Colon Carcinoma Metastatic in the Lung (tissue), 2 donors: ENCODE data around the genes TNFSF14, C3 and MBD3L2.

- PRO-cap, 2 experiments, result no peak in any of the 2 experiments
Measured at GRCh38 chr19:6462122-6462705, 1.9 kb upstream of the CRB3 start.

GRCh38 chr19:6517810-6518532, 12.9 kb upstream of the TNFSF9 start:
- PRO-cap, 2 experiments, result no peak in any of the 2 experiments

GRCh38 chr19:6528800-6529150, 2.1 kb upstream of the TNFSF9 start:
- PRO-cap, 2 experiments, result peak in 1 of 2 experiments; most common minus-strand start chr19:6528954 (in 1)

GRCh38 chr19:6600746-6600945, 9.7 kb upstream of the CD70 start:
- PRO-cap, 2 experiments, result no peak in any of the 2 experiments

GRCh38 chr19:6669950-6670534, at the start of gene TNFSF14:
TSS of gene TNFSF14 (minus strand) at chr19:6670160.
- PRO-cap, 2 experiments, result no peak in any of the 2 experiments

GRCh38 chr19:6681921-6682536, 12.1 kb upstream of the TNFSF14 start:
- PRO-cap, 2 experiments, result no peak in any of the 2 experiments

DNA sequence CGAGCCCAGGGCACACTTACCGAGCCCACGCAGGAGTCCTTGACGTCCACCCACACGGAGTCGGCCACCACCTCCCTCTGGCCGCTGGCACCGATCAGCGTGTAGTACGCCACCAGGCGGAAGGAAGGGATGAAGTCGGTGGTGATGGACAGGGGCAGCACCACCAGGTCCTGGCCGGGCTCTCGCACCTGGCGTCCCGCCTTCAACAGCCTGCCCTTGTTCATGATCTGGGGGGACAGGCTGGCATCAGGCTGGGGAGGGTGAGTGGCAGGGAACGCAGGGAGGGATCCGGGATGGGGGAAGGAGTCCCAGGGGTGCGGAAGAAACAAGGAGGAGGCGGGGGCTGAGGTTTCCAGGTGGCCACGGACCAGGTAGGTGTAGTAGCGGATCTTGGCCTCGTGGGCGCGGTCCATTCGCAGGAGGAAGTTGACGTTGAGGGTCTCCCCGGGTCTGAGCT, 9.8 kb downstream of the C3 start:
- PRO-cap, 2 experiments, result no peak in any of the 2 experiments

- PRO-cap, 2 experiments, result no peak in any of the 2 experiments
Measured at GRCh38 chr19:6716906-6717614, 3.4 kb downstream of the C3 start.

DNA sequence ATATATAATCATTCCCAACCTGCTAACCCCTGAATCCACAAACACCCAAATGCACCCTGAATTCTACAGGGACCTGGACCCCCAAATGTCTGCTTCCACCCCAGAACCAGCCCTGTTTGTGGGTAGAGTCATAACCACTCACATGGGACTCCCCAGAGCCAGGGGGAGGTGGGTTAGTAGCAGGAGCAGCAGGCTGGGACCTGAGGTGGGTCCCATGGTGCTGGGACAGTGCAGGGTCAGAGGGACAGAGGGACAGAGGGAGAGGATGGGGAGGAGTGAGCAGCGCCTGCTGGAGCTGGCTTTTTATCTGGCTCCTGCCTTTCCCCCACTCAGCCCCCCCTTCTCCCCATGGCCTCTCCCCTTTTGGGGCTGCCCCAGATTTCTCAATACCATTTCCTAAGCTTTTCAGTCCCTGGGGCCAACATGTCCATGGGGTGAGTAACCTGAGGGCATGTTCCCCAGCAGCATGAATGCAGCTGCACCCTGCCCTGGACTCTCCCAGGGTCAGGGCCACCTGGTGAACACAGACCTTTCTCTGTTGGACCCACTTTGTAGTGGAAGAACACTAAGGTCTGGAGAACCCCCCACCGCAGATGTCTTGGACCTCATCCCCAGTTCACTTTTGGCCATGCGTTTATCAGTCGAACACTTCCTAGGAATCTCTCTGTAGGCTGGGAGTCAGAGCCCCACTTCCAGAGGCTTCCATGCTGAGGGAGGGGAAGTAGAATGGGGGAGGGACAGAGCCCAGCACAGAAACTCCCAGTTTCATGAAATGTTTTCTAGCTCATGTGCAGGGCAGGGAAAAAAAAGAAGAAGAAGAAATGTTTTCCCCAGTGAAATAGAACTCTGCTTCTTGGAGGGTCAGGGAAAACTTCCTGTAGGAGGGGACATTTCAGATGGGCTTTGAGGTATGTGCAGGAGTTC, at the start of gene C3:
Gene C3, minus strand, starts transcription at position 277 of the 924 bp plus-strand sequence.
- PRO-cap, 2 experiments, result peak in 1 of 2 experiments; most common minus-strand start position 277 of the sequence (in 1)

DNA sequence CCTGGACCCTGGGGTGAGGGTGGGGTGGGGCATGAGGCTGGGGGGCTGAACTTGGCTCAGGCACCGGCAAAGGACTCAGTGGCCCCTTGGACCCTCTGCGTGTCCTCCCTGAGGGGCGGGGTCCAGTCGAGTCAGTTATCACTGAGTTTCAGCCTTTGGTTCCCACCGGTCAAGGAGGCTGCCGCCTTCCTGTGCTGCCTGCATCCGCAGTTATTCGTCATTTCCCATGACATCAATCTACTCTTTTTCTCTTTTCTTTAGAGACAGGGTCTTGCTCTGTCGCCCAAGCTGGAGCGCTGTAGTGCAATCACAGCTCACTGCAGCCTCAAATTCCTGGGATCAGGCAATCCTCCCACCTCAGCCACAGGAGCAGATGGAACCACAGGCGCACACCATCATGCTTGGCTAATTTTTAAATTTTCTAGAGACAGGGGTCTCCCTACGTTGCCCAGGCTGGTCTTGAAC, 3.0 kb downstream of the GPR108 start:
- PRO-cap, 2 experiments, result no peak in any of the 2 experiments

DNA sequence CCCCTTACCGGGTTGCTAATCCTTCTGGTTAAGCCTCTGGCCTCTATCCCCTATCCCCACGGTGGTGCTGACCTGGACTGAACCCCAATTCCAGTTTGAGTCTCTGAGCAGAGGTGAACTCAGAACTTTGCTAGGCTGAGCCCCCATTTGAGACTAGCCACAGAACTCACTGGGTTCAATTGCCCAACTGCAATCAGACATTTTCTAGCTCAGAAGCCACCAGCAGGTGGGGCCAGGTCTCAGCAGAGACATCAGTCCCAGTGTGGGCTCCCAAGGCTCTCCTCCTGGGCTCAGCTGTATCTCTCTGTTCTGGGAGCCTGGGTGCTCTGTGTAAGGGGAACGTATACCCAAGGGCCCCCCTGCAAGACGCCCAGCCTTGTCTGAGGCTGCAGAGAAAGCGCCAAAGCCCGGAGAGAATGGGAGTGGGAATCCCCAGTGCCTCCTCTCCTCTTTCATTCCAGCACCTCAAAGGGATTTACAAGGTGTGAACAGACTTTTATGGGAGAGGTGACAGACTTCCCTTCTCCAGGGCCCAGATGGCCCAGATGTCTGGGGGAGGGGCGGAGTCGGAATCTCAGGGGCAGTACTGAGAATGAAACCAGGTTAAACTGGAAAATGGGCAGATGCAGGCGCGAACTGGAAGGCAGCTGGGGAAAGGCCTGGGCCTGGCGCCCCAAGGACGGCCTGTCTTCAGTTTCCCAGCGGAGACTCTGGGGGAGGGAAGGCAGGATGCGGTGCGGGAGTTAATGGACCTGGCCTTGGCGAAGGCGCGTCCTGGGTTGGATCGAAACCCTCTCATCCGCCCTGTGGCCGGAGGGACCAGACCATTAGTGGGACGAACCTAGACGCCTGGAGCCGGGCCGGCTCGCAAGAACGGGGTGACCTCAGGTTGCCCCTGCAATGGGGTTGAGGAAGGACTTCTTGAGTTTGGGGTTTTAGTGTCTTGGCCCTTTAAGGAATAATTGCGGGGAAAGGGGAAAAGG, 778 bp upstream of the TRIP10 start:
- PRO-cap, 2 experiments, result peak in 2 of 2 experiments; most common plus-strand start position 601 of the sequence (in 2); most common minus-strand start position 467 of the sequence (in 2)

- PRO-cap, 2 experiments, result no peak in any of the 2 experiments
Measured at GRCh38 chr19:6890096-6890685, 2.8 kb downstream of the ADGRE1 start.

GRCh38 chr19:7006147-7006915, 14.9 kb downstream of the MBD3L2B start:
- PRO-cap, 2 experiments, result no peak in any of the 2 experiments

GRCh38 chr19:7048981-7049520, at the start of gene MBD3L2:
TSS of gene MBD3L2 (plus strand) at chr19:7049321.
- PRO-cap, 2 experiments, result no peak in any of the 2 experiments

DNA sequence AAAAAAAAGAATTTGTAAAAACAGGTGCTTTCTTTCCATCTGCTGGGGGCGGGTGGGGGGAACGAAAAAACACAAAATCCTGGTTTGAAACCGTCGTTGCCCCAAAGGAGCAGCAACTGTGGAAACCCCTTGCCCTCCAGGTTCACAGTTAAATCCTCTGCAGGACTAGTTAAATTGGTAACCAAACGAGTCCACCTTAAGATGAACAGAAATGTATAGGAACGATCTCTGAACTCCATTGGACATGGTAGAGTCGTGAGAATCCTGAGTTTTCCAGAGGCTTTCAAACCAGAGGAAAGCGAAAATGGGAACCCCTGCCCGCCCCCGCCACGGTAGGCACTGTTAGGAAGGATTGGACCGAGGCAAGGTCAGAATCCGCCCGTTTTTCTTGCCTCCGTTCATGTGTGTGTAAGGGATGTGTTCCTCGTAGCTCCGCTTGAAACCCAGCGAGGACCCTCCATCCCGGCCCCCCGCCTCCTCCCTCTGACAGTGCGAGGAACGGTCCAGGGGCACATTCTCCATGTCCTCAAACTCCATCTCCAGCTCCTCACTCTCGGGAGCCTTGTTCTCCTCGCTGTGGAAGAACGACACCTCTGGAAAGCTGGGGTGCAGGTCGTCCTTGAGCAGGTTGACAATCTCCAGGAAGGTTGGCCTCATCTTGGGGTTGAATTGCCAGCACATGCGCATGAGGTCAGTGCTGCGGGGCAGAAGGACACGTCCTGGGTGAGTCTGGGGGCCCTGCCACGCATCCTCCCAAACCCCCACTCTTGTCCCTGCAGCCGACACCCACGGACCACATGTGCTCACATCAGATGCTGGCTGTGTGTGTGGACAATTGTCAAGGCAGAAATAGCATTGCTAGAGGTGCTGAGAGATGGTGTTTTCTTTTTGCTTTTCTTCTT, 47.5 kb downstream of the ZNF557 start:
- PRO-cap, 2 experiments, result no peak in any of the 2 experiments

GRCh38 chr19:7188896-7189649, 105.1 kb downstream of the INSR start:
- PRO-cap, 2 experiments, result no peak in any of the 2 experiments

DNA sequence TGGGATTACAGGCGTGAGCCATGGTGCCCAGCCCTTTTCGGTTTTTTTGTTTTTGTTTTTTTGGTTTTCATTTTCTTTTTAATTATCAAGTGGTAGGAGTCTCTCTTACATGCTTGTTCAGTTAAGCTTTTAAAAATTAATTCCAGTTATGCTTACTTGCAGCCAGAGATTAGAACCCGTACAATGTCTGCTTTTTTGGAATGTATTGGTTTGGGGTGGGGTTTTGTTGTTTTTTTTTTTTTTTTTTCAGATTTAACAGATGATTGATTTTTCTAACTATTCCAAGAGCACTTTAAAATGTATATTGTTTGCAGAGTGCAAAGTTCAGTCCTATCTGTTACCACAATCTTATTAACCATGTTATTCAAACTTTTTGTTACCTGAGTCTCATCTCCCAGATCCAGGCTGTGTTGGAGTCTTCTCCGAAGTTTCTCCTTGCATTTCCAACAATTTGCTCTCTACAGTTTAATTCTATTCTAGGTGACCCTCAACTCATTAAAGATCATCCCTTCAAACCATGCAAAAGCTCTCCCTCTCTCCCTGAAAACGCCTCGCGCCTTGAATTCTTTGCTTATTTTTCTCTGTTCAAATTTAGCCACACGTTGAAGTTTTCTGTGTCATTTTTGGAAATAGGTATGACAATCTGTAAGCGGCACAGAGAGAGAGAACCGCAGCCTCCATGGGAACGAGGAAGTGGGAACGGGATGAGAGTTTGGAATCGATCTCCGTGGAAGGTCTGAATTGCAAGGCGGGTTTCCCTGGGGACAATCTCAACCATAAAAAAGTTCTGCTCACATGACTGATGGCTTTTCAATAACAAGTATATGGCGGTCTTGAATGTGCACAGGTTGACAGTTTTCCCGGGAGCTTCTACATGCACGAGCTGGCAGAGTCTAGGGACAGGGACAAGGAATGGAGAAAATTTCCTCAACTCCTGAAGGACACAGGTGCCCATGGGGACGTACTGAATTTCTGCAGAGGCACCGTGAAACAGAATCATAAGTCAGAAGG, 91.1 kb downstream of the INSR start:
- PRO-cap, 2 experiments, result peak in 1 of 2 experiments; most common plus-strand start position 823 of the sequence (in 1)

DNA sequence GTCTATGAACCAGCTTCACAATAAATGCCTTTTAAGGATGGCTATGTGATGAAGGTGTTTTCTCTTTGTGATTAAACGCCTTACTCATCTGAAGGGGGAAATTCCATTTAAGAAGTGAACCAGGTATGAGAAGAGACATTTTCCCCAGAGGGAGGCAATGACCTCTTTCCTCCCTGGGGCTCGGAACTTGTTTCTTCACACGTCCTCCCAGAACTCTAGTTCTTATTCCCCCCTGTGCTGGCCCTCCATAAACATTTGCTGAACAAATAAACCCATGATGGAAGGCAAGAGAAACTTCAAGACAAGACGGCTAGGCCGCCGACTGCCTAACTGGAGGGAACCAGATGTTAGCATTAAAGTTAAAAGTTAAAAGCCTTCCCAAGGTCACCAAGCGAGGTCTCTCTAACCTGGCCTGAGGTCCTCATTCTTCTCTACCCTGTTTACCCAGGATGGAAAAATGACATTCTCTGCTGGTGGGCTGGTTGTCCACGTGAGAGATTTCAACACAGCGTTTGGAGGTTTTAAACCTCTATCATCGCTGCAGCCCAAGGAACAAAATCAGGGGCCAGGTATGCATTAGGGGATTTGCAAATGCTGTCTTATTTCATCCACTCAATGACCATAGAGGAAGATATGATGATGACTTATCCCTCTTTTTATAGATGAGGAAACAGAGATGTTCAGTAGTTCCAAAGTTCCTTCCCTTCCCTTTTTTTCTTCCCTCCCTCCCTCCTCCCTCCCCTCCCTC, 80.0 kb downstream of the INSR start:
- PRO-cap, 2 experiments, result no peak in any of the 2 experiments

DNA sequence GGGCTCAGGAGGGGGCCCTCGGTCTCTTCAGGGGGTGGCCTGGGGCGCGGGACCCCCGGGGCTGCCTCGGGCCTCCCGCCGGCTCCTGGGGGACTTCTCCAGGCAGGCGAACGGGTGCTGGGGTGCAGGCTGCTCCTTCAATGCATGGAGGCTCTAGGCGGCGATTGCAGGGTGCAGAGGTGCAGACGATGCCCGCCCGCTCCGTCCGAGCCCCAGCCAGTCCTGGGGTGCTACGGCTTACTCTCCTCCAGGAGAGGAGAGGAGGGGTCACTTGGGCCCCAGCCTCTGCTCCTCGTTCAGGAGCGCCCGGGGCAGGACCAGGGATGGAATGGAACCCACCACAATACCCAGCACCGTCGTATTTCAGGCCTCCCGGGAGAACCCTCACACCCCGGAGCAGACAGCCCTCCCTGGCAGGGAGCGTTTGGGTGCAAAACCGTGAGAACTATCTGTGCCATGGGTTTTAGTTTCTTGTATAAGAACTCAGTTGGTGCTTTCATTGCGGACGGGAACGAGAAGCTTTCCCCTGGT, 46.6 kb downstream of the ARHGEF18 start:
- PRO-cap, 2 experiments, result no peak in any of the 2 experiments

DNA sequence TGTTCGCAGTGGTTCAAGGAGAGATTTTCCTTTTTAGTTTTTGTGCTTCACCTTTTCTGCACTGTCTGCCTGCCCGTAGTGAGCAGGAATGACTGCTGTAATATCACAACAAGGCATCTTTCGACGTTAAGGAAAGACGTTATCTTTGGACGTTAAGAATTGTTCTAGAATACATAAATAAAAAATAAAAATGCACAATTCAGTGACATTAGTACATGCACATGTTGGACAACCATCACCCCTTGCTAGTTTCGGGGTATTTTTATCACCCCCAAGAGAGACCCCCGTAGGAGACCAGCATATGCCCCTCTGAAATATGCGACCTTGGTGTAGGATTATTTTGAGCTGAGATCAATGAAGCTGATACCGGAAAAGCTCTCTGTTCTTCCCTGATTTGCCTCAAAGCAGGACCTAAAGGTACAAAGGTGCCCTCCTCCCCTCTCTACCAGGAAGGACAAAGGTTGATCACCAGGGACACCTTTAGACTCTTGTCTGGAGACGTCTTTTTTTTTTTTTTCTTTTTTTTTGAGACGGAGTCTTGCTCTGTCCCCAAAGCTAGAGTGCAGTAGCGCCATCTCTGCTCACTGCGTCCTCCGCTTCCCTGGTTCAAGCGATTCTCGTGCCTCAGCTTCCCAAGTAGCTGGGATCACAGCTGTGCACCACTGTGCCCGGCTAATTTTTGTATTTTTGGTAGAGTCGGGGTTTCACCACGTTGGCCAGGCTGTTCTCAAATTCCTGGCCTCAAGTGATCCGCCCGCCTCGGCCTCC, 698 bp upstream of the PEX11G start:
- PRO-cap, 2 experiments, result peak in 2 of 2 experiments; most common minus-strand start position 396 of the sequence (in 1)